Ileum (tissue), 1 donor: ENCODE measurements around a stretch of chr10.

DNA sequence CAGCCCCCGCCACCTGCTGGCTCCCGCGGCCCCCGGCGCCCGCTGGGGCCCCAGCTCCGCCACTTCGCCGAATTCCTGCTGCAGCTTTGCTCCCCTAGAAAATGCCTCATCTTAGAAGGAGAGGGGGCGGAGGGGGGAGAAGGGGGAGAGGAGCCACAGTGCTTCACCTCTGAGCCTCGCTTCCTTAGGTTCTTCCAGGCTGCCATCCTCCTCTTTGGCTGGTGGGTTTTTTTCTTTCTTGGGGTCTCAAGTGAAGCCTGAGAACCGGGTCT, 695 bp upstream of the IL15RA start:
- PRO-cap: no peak

DNA sequence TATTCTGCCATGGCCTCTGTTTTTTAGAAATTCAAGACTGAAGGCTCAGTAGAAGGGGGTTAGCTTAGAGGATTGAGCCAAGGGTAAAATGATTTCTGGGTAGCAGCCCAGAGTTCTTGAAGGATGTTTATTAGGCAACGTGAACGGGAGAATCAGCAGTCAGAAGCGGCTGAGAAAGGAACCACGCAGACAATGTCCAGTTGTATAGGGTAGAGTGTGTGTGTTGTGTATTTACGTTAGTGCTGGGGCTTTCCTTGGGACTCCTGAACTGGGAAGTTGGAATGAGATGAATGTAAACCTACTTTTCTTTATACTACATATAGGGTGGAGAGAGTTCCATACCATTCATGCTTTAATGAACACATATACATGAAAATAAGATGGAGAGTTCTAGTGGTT, 34.9 kb upstream of the IL15RA start:
- PRO-cap: no peak

DNA sequence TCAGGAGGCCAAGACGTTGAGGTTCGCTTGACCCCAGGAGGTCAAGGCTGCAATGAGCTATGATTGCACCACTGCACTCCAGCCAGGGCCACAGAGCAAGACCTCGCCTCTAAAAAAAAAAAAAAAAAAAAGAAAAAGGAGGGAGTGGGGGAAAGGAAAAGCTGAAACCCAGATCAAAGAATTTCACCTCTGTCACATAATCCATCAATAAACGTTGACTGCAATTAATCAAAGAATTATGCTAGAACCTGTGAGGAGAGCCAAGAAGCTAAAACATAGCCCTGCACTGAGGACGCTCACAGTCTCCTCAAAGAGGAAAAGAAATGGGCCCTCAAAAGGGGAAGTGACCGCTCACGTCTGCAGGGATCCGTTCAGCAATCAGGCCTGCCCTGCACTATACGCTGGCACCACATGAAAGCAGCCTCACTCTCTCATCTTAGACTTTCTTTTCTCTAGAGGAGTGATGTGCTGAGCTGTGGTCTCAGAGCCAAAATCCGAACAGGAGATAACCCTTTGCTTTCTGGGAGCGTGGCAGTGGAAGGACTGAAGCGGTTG, 6.1 kb upstream of the IL2RA start:
- PRO-cap: no peak

GRCh38 chr10:6113712-6114271, 25.0 kb downstream of the RBM17 start:
- PRO-cap: no peak

- PRO-cap: no peak
Measured at GRCh38 chr10:6162932-6163333, 39.8 kb upstream of the PFKFB3 start.

DNA sequence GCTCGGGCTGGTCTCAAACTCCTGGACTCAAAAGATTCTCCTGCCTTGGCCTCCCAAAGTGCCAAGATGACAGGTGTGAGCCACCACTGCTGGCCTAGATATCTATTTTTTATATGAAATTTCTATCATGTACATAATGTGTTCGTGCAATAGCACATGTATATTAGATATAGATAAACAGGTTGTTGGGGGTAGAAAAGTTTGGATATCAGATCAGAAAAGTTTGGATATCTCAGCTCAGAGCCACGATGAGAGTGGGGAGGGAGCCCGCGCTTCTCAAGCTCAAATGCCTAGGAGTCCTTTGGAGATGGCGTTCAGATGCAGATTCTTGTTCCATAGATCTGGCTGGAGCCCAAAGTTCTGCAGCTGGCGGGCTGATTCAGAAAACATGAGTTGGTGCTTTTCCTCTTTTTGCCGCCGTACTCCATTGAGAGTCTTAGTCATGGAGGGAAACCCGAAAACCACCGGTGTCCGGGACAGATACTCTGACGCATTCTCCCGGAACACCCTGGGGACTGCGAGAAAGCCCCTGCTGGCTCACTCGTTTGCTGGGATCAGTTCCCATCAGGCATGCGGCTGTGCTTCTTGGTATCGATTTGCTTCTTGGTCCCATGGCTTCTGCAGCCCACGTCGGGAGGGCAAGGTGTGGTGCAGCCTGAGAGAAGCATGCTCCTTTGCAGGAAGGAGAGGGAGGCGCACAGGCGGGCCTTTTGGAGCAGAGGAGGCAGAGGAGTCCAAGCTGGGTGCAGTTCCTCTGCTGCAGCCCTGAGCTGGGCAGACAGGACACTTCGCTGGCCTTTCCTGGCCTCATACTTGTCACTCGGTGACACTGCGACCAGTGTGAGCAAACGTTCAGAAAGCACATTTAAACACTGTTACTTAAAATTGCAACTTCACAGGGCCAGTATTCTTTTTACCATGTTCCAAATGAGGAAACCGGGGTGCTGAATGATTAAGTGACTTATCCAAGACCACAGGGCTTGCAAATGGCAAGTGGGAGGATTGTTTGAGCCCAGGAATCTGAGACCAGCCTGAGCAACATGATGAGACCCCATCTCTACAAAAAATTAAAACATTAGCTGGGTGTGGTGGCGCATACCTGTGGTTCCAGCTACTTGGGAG, 30.8 kb upstream of the PFKFB3 start:
- PRO-cap: no peak

GRCh38 chr10:6173526-6174031, 29.2 kb upstream of the PFKFB3 start:
- PRO-cap: no peak

DNA sequence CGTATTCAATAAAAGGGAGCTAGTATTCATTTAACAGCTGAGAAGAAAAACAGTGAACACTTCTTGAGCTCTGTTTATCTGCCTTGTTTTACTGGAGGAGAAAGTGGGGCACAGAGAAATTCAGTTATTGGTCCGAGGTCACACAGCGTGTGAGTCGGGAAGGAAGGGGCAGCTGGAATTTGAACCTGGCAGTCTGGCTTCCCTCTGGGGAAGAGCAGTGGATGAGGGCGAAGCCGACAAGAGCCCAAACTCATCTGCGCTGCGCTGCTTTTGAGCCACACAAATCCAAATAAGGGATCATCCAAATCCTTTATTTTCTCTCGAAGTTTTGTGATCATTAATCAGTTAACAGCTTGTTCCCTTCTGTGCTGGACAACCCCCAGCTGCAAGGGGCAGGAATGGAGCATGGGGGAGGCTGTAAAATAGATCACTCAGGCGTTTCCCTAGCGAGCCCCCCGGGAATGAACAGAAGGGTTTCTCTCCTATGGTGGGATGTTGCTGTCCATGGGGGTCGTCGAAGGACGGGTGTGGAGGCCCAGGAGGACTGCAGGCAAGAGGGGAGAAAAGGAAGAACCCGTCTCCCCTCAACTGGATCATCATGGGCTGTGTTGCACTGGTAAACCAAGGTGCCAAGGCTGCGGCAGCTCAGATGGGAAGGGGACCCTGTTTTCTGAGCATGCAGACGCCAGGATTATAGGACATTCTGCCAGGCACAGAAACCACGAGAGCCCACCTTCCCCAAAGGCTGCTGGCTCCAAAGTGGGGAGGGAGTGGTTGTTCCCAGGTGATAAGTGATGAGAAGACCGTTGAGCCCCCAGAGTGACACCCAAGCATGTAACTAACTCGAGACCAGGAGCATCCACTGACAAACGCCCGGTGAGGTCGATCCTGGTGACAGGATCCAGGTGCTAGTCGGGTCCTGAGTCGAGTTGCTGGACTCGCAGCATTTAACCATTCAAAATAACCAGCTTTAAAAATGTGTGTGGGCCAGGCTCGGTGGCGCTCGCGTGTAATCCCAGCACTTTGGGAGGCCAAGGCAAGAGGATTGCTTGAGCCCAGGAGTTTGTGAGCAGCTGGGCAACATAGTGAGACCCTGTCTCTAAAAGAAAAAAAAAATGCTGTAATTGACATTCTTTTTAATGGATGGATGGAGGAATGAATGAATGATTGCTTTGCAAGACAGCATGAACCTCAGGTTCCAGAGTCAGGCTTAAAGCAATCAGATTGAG, 23.2 kb upstream of the PFKFB3 start:
- PRO-cap: no peak

DNA sequence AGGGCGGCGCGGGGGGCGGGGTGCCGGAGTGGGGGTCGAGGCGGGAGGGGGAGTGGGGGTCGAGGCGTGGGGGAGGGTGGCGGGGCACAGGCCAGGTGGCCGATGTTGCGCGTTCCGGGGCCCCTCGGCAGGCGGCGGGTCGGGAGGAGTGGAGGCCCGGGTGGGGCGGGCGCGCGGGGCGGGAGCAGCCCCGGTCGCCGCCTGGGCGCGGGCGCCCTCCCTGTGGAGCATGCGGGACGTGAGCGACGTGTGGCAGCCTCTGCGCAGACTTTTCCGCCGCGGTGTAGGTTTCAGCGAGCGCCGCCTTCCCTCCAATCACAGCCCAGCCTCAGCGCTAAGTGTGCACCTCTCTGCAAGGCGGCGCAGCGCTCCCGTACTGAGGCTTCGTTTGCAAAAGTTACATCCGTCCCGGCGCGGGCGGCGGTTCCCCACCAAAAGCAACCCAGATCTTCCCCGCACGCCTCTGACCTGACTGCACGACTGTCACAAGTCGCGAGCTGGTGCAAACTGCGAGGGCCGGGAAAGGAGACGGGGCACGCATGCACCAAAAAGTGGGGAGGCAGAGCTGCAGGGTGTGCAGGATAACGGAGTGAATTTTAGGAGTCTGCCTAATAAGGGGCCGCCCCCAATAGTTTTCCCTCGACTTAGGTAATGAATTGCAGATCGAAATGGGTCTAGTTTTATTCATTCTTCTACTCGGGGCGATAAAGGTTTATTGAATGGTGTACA, 1.2 kb upstream of the PFKFB3 start:
- PRO-cap: bidirectional peak, plus-strand start at position 406 of the sequence, minus-strand start at position 261 of the sequence

GRCh38 chr10:6234807-6235444, 32.2 kb downstream of the PFKFB3 start:
- PRO-cap: no peak

DNA sequence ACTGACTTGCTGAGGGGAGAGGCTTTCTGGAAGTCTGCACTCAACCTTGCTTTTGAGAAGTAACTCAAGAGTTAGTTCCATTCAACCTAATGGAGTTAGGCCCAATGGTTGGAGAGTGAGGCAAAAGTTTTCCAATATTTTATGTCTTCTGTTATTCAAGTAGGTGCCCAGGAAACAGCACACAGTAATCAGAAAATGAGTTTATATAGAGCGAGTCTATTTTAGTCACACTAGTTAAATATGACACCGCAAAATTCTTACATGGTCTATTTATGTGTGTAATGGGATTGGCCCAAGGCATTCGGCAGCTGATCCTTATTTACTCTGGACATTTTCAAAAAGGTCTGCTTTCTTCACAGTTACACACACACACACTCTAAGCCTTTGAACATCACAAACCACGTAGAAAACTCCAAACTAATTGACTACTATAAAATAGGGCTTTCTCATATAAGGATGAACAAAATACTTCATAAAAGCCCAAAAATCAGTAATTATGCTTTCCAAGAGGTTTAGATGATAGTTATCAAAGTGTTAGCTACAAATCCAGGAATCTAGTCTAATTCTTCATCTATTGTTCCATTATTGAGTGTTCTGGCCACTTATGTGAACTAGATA, 64.6 kb downstream of the PRKCQ start:
- PRO-cap: no peak

DNA sequence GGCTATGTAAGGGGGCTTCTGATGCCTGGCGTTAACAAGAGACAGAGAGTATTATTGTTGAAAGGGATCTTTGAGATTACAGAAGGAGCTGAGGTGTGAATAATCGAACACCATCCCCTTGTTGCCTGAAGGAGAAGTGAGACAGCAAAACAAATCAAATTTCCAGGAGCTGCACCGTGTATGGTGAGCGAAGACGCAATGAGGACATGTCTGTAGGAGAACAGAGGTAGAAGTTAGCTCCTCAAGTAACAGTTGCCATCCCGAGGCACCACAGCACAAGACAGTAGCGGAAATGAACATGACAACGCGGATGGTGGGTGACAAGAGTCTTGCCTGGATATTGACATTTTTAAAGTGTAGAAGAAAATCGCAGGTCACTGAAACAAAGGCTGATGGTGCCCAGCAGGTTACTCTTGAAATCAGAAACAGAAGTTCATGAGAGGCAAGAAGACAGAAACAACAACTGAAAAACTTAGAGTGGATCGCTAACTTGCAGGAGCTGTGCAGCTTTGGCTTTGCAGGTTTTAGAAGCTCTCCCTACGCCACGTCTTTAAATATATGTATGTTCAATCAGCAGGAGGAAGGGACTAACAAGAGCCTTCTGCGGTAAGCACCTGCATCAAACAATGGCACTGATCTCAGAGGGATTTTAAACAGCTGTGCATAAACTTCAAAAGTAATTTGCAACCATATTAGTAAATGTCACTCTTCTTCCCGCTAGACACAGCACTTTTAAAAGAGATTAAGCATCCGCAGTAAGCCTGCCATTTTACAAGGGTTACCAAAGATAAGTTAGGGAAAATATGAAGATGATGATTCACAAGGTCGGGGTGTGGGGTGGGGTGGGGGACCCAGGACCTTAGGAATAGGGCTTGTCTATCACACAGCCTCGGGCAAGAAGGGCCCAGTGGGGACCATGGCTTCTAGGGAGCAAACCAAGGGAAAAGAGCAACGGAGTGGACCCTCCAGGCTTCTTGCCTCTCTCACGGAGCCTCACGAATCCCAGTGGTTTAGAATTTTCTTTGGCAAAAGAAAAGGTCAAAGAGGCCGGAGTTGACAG, 1.7 kb downstream of the PRKCQ start:
- PRO-cap: no peak

DNA sequence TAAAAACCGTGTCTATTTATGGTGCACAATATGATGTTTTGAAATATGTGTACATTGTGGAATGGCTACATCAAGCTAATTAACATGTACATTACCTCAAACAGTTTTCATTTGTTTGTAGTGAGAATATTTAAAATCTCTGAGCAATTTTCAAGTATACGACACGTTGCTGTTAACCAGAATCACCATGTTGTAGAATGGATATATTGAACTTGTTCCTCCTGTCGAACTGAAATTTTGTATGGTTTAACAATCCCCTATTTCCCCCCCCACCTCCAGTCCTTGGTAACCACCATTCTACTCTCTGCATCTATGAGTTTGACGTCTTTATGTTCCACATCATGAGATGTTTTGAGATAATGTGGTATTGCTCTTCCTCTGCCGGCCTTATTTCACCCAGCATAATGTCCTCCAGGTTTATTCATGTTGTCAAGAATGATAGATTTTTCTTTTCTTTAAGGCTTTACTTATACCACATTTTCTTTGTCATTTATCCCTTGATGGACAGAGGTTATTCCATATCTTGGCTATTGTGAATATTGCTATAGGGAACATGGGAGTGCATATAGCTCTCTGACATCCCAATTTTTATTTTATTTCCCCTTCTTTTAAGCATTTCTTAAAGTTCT, 17.4 kb upstream of the PRKCQ start:
- PRO-cap: no peak

- PRO-cap: no peak
Measured at GRCh38 chr10:6778992-6779669, 199.1 kb upstream of the PRKCQ start.

- PRO-cap: unidirectional peak, plus-strand start at chr10:6974137
Measured at GRCh38 chr10:6973865-6974376, 393.8 kb upstream of the PRKCQ start.

- PRO-cap: no peak
Measured at GRCh38 chr10:7388618-7389040, 22.2 kb downstream of the SFMBT2 start.

GRCh38 chr10:7475499-7475881, 64.7 kb upstream of the SFMBT2 start:
- PRO-cap: no peak

DNA sequence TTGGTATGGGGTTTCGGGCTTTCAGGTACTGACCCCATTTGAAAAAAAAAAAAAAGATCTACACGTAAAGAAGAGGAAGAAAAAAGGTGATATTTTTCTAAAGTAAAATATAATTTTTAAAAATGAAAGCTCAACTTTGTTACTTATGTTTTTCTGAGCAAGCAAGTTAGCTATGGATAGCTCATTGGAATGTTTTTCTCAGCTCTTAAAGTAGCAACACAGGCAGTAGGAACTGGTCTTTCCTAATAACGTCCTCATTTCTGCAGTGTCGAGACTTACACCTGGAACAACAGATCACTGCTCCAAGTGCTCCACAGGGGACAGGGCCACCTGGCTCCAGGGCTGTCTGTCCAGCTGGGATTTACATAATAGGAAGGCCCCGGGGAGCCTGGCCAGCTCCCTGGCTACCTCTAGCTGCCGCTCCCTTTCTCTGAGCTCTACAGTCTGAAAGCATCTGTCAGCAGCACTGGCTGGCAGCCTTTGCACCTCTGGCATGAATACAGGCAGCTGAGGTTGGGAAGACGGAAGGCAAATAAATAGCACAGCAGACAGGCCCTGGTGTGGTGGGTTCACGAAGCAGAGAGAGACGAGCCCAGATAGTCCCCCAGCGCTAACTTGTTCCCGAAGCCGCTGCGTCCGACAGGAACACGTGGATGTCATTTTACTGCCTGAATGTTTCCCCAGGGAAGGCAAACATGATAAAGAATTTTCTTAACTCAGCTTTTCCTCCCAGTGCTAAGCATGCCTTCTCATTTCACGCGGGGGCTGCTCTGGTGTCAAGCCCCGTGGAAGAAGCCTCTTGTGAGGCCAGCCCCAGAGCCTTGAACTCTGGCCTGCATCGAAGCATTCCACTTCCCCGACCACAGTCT, 105.5 kb downstream of the ITIH5 start:
- PRO-cap: no peak

DNA sequence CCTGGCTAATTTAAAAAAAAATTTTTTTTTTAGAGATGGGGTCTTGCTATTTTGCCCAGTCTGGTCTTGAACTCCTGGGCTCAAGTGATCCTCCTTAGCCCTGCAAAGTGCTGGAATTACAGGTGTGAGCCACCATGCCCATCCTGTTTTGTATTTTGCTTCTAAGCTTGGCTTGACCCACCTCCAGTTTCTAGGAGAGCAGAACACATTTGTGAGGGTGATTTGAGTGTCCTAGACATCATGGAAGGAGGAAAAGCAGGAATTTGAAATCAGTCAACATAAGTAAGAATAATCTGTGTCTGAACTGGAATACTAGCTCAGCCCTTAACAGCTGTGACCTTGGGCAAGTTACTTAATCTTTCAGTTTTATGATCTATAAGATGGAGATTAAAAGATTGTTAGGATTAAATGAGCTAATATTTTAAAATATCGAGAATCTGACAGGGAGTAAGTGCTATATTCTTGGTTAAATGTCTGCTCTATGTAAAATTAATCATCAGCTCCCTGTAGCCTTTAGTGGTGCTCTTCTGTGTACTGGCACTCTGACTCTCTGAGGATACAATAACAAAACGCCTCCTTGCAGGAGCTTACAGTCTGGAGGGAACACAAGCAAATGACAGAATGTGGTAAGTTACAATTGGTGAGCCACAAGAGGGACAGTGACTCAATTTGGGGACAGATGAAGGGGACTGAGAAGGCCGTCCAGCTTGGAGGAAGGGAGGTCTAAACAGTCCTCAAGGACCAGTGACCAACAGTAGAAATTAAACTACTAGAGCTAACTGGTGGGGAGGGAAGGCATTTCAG, 9.1 kb upstream of the TAF3 start:
- PRO-cap: no peak

- PRO-cap: no peak
Measured at GRCh38 chr10:7964653-7965798, 89.5 kb upstream of the GATA3 start.